Ovary (tissue), 7 donors: ENCODE measurements around the genes VENTX and ZNF511.

DNA sequence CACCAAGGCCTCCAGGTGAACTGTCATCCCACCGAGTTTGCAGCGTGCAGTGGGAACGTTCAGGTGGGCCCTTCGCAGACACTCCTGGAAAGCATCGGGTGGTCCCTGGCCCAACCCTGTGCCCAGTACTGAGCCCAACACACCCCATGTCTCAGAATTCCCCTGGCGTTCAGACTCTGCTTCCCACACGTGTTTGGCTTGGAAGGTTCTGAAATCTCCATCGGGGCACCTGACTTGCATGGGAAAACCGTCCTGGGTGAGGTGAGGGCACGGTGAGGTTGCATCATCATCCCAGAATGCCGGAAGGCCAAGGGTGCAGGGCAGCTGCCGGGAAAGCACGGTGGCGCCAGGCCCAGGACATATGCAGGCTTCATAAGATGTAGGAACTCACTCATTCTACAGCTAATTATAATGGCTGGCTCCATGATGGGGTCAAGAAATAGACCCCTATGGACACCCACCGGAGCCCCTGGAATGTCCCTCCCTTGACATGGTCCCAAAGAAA is 2.1 kb downstream of the KNDC1 start:
- PRO-cap, 7 experiments, result no peak in any of the 7 experiments
- RAMPAGE, long total RNA, 2 experiments, result no peak in any of the 2 experiments

DNA sequence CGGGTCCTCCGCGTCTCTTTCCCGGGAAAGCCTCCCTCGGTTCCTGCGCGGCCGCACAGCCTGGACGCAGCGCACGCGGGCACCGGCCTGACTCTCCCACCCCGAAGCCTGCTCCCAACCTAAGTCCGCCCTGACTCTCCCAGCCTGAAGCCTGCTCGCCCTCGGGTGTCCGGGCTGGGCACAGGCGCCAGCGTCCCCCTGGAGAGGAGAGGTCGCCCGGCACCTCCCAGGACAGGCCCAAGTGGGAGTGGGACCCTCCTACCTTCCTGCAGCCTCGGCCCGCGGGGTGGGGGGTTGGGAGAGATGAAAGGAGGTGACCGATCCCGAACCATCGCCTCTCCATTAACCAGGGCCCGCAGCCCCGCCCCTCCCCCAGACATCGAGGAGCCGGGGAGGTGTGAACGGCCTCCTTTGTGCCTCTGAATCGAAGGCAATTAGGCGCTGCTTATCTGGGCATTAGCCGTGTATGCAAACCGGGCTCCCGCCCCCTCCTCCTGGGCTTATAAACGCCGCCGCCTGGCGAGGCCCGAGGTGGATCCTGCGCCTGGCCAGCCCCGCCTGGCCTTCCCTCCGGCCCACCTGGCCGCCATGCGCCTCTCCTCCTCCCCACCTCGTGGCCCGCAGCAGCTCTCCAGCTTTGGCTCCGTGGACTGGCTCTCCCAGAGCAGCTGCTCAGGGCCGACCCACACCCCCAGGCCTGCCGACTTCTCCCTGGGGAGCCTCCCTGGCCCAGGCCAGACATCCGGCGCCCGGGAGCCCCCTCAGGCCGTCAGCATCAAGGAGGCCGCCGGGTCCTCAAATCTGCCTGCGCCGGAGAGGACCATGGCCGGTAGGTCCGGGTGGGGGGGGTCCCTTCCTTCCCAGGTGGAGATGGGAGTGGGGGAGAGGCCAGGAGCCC is at the start of gene VENTX:
Gene VENTX, plus strand, starts transcription at position 529 of the 898 bp plus-strand sequence.
- PRO-cap, 7 experiments, result peak in 1 of 7 experiments; most common plus-strand start position 32 of the sequence (in 1)
- RAMPAGE, long total RNA, 2 experiments, result no peak in any of the 2 experiments

DNA sequence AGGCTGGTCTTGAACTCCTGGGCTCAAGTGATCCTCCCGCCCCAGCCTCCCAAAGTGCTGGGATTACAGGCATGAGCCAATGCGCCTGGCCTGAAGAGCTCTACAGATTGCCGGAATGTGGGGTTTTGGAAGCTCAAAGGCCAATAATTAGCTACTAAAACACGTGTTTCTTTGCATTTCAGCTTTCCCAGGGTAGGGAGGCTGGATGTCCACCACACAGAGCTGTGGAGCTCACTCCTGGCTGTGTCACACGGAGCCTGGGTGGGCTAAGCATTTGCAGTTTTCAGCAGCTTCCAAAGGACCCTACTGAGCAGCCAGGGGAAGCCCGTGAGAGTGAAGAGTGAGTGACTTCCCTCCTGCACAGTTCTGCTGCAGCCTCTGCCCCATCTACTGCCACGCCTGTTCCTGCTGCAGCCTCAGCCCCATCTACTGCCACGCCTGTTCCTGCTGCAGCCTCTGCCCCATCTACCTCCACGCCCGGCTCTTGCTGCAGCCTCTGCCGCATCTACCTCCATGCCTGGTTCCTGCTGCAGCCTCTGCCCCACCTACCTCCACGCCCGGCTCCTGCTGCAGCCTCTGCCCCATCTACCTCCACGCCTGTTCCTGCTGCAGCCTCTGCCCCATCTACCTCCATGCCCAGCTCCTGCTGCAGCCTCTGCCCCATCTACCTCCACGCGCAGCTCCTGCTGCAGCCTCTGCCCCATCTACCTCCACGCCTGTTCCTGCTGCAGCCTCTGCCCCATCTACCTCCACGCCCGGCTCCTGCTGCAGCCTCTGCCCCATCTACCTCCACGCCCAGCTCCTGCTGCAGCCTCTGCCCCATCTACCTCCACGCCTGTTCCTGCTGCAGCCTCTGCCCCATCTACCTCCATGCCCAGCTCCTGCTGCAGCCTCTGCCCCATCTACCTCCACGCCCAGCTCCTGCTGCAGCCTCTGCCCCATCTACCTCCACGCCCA is 12.1 kb downstream of the ADAM8 start:
- PRO-cap, 7 experiments, result no peak in any of the 7 experiments
- RAMPAGE, long total RNA, 2 experiments, result no peak in any of the 2 experiments

GRCh38 chr10:133274798-133275565 is 1.7 kb downstream of the ADAM8 start:
- PRO-cap, 7 experiments, result no peak in any of the 7 experiments
- RAMPAGE, long total RNA, 2 experiments, result no peak in any of the 2 experiments

- PRO-cap, 7 experiments, result no peak in any of the 7 experiments
- RAMPAGE, long total RNA, 2 experiments, result no peak in any of the 2 experiments
These were observed 954 bp downstream of the ADAM8 start for GRCh38 chr10:133275566-133276261.

DNA sequence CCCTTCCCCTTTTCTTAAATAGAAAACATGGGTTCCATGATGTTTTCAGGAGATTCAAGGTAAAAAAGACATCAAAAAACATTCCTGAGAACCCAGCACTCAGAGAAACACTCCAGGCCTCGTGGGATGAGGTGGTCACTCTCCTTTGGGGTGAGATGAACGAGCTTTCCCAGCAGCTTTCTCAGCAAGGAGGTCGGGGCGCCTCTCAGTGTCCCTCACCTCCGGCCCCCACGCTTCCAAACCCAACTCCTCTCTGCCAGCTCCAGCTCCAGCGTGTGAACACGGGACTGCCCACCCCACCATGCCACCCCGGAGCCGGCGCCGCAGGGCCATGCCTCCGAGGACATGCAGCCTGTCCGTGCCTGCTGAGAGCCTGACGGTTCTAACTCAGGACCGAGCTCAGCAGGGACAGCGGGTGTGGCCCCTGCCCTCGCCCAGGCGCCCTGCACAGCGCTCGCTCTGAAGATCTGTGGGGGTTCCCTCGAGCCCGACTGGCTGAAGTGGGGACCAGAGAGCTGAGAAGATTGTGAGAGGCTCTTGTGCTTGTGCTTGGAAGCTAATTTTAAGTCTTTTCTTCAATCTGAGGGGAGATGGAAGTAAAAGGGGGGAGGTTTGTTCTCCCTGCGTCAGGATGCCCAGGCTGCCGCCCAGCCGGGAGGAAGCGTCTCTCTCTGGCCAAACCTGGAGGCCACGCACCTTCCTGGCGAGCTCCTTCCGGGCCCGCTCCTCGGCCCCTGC is 5.0 kb upstream of the ADAM8 start:
- PRO-cap, 7 experiments, result no peak in any of the 7 experiments
- RAMPAGE, long total RNA, 2 experiments, result no peak in any of the 2 experiments

- PRO-cap, 7 experiments, result no peak in any of the 7 experiments
- RAMPAGE, long total RNA, 2 experiments, result no peak in any of the 2 experiments
These were observed 7.9 kb downstream of the TUBGCP2 start for GRCh38 chr10:133300550-133301311.

DNA sequence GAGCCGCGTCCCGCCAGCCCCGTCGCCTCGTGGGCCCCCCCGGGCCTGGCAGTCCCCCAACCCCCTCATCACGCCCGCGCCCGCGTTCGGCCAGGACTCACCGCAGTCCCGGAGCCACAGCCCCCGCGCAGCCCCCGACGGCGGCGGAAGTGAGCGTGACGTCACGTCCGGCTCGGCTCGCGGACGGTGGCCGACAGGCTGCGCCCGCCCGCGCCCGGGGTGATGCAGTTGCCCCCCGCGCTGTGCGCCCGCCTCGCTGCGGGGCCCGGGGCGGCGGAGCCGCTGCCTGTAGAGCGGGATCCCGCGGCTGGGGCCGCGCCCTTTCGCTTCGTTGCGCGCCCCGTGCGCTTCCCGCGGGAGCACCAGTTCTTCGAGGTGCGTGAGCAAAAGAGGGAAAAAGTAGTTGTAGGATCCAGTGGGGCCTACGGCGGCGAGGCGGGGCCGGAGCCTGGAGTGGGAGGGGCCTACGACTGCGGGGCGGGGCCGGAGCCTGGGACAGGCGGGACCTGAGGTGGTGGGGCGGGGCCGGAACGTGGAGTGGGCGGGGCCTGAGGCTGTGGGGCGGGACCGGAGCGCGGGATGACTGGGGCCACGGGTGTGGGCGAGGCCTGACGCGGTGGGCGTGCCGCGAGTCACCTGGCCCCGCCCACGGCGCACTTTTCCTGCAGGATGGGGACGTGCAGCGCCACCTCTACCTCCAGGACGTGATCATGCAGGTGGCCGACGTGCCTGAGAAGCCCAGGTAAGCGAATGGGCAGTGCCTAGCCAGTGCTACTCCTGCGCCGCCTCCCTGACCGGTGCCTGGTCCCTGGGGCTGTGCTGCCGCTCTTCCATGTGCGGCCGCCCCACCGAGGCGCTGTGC is at the start of gene ZNF511:
Gene ZNF511, plus strand, starts transcription at position 193 of the 862 bp plus-strand sequence.
- PRO-cap, 7 experiments, result peak in 7 of 7 experiments; most common plus-strand start position 175 of the sequence (in 5); most common minus-strand start position 432 of the sequence (in 7)
- RAMPAGE, long total RNA, 2 experiments, result start-site peak on the minus strand in 2 of 2 experiments, centred at positions 142 to 145 of the sequence, 163 to 314 reads per replicate

- PRO-cap, 7 experiments, result no peak in any of the 7 experiments
- RAMPAGE, long total RNA, 2 experiments, result no peak in any of the 2 experiments
These were observed 10.8 kb downstream of the SPRN start for GRCh38 chr10:133413491-133414101.

DNA sequence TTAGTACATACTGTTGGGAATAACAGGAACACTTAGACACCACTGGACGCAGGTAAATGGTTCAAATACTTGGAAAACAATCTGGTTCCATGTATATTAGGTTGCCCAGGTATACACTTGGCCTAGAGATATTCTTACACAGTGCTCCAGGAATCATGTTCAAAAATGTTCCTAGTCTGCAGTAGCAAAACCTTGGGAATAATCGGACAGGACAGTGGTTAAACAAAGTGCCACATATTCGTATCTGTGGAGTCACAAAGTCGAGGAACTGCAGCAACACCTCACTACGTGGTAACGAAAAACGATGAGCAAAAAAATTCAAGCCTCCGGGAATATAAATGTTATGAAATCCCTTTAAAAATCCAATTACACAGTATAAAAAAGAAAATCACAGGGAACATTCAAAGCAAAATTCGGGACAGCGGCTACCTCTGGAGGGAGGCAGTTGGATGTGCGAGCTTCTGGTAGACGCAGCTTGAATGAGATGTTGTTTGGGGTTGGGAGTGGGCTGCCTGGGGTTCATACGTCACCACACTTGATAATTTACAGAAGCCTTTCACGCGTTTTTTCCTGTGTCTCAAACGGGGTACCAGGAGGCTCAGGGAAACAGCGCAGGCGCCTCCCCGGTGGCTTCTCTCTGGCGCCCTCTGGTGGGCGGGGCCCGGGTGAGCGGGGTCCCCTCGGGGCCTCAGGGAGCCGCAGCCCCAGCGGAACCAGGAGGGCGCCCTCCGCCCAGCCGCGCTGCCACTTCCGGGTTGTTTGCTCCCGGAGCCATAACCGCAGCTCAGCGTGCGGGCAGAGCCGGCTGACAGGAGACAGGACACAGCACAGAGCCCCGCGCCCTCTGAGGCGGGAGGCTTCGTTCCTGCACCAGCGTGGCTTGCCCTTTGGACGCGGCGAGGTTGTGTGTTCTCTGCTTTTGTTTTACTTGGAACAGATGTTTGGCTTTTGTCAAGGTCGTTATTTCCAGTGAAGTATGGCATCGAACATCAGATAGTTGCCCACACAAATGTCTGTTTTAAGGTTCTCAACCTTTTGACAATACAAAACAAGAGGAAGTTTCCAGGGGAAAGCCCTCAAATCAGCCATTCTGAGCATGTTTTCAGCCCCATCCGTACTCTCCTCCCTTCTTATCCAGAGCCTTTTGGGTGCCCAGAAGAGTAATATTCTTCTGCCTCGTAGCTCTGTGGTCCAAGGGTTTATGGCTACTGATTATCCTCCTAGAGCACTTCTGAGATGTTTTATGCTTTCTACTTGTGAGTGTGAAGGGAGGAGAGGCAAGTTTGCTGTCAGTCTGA is 7.1 kb upstream of the CYP2E1 start:
- PRO-cap, 7 experiments, result peak in 6 of 7 experiments; most common plus-strand start position 798 of the sequence (in 4); most common minus-strand start position 436 of the sequence (in 1)
- RAMPAGE, long total RNA, 2 experiments, result no peak in any of the 2 experiments

- PRO-cap, 7 experiments, result no peak in any of the 7 experiments
- RAMPAGE, long total RNA, 2 experiments, result no peak in any of the 2 experiments
These were observed 1.8 kb upstream of the CYP2E1 start for GRCh38 chr10:133524860-133526232.